OVCAR3 (cell line): ENCODE data around the gene MNS1.

- RRBS: no CpG with 5 or more reads among the region's 3 CpGs
These were observed 309.5 kb downstream of the WDR72 start for GRCh38 chr15:53449783-53450472.

DNA sequence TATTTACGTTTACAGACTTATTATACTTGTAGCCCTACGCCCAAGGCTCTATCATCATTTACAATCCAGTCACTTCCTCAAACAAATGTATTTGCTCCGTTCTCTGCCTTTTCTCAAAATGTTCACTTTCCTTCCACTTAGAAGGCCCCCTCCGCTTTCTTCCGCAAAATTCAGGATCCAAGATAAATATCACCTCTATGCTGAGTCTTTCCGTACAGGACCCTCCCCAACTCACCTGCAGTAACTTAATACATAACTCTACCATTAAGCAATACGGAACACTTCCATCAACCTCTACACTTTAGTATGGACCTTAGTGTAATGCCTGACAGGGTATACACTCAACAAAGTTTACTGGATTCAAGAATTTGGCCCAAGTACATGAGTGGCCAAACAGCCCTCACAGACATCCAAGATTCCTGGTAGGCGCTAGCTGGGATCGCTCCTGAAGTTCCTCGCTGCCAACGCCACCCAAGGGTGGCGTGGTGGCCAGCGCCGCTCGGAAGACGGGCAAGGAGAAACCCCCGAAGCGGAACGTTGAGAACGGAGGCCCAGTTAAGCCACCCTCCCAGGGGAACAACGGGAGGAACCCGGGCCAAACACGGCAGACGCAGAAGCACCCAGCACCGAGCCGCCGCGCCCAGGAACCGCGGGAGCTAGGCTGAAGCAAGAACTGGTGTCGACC lies 481 bp downstream of the RSL24D1 start:
- RRBS: no CpG with 5 or more reads among the region's 31 CpGs

DNA sequence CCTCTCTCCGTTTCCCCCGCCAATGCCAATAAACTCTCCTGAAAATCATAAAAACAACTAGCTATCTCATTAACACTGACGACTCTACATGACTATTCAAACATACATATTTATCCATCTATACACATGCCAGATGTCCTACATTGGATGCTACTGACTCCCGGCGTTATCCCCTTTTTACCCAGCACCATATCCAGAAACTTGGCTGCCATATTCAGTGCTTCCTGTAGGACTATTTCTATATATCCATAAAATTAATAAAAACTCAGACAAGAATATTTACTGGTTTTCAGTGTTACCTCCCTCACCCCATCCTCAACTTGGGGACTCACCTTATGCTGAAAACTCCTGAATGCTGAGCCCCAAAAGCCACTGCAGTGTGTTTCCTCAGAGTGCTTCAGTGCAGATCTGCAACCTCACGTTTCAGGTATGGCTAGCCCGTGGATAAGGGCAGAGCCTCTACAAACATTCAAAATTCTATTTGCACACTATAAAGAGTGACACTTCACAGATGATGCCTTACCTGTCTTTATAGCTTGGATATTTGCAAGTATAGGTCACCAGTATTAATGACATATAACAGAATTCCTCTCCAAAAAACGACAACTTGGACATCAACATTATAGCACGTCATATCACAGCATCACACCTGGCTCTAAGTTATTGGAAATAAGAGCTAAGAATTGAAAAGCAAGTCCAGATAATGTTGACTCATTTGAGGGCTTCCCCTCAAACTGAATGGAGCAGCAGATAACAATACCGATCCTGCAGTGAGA lies 40.4 kb upstream of the RSL24D1 start:
- RRBS: no CpG with 5 or more reads among the region's 10 CpGs

DNA sequence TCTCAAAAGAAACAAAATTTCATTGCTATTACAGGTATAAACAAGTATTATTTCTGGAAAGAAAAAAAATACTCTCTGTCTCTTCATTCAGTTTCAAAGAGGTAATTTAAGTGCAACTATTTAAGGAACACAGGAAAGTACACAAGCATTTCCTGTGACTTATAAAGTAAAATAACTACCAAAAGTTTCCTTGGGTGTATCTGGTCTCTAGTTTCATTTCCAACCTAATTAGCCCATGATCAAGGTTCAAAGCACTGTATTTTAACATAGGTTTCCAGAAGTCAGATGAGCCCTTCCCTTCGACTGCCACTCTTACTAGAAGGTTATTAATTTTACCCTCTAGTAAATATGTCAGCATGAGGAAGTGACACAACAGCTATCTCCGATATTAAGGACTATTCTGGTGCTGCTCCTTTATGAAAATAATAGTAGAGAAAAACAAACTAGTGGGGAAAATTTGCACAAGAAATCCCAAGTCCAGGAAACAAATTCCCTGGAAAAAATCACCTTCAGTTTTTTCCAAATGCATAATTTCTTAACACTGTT lies 35.4 kb downstream of the CCPG1 start:
- RRBS: no CpG with 5 or more reads among the region's 2 CpGs

DNA sequence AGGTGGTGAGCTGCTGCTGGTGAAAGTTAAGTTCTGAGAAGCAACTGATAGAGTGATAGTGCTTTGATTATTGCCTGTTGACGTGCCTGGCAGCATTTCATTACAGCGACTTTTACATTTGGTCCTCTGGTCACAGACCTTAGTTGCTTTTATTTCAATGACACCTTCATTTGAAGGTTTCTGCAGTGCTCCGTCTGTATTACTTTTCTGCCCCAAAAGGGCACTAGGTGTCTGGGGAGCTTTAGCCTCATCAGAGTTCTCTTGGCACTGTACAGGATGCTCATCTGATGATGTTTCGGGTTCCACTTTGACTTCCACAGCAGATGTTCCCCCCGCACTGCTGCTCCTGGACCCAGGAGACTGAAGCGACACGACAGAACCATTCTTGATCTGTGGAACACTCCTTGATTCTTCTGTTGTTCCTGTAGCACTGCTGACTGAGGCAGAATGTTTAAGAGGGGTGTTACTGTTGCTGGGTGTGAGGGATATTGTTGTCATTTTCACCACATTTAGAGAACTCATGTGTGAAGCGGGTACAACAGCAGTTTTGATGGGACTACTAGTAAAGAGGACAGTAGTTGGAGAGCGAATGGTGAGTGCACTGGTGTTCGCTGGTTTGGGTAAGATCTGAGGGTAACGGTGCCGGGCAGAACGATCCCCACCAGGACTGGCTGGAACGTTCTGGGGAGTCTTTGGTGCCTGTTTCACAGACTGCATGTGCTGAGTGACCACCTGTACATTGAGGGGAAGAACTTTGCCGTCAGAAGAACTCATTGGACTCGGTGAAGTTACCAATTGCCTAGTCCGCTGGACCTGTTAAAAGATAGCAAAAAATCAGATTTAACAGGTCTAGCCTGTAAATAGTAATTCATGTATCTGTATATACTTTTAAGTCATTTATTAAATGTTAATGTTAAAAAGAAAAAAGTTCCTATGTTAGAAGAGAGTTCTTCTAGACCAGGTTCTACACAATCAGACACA lies 102.7 kb upstream of the NEDD4 start:
- RRBS: no CpG with 5 or more reads among the region's 17 CpGs

- RRBS: no CpG with 5 or more reads among the region's 10 CpGs
These were observed 104.5 kb downstream of the RFX7 start for GRCh38 chr15:56139115-56139605.

DNA sequence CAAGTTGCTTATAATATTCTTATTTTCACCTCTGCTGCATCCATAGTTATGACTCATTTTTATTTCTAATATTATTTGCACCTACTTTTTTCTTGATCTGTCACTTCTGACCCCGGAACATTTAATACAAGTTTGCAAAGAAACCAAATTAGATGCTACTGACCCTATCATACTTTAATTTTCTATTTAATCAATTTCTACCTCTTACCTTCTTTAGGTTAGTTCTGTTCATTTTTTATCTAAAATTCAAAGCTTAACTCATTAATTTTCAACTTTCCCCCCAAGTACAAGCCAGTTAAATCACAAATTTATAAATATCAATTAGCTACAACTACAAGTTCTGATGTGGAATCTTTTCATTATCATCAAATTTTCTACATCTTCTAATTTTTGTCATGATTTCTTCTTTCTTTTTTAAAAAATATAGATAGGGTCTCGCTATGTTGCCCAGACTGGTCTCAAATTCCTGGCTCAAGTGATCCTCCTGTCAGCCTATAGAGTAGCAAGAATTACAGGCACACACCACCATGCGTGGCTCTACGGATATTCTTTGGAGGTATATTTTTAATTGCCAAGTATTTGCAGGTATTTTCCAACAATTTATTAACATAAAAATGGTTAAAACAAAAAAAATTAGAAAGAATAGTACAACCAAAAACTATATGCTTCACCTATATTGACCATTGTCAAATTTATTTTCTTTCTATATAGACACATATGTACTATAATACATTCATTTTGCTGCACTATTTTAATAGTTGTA lies 27.1 kb downstream of the RFX7 start:
- RRBS: no CpG with 5 or more reads among the region's 4 CpGs

- RRBS: no CpG with 5 or more reads among the region's 7 CpGs
These were observed 21.5 kb downstream of the MNS1 start for GRCh38 chr15:56443406-56443932.

DNA sequence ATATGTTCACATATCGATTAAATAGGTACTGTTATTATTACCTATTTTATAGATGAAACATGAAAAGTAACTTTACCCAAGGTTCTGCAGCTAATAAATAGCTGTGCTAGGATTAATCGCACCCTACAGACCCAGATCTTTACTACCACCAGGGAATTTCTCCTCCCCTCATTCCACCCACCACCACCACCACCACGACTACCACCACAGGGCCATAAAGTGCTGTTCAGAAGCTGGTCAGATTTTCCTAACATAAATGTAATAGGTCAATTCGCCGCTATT lies 593 bp downstream of the MNS1 start:
- RRBS: no CpG with 5 or more reads among the region's 5 CpGs

DNA sequence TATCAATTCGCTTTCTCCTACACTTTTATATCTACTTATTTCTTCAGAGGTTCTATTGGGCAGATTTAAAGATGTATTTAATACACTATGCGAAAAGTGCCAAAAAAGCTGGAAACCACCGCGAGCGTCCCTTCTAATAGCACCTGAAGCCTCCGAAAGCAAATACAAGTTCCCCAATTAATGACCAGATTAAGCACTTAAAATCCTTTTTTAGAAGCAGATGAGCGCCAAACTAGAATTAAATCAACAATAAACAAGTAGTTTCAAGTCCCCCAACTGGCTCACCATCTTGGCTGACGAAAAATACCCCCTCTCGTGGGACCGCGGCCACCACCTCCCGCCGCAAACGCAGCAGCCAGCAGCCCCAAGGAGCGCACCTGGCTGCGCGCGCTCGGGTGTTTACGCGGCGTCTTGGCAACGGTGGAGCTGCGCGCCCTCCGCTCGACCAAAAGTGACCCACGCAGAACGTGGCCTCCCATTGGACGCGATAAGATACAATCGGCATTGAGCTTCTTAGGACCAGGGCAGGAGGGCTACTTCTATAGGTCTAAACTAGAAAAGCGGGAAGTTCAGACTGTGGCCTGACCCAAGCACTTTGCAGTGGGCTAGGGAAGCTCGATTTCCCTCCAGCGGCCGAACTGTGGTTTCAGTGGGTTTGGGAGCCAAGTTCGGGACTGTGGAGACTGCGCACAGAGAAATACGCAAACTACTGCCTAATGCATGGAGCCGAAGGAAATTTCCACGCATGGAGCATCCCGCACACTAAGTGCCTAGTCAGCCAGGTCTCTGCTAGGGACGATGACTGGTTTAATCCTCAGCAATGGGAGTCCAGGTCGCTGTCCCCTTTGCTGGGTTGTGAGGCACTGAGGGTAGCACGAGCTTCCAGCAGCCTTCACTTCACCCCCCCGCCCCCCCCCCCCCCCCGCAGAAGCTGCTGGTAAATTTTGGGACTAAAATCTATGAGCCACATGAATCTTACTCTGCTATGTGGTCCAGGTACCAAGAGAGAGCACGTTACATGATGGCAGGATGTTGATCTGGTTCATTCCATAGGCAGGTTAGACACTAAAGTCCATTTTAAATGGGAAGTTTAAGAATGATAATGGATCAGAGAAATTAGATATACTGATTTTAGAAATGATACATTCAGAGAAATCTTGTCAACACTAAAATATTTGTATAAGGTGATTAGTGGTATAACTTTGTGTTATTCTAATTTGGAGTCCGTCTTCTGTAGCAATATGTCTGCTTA lies at the start of gene MNS1:
Gene MNS1, minus strand, starts transcription at position 453 of the 1,252 bp plus-strand sequence.
- RRBS: no CpG with 5 or more reads among the region's 49 CpGs

- RRBS: no CpG with 5 or more reads among the region's 5 CpGs
These were observed 72.4 kb upstream of the ZNF280D start for GRCh38 chr15:56805775-56806109.

- RRBS: no CpG with 5 or more reads among the region's 6 CpGs
These were observed 117.5 kb downstream of the TCF12 start for GRCh38 chr15:57035901-57036388.

DNA sequence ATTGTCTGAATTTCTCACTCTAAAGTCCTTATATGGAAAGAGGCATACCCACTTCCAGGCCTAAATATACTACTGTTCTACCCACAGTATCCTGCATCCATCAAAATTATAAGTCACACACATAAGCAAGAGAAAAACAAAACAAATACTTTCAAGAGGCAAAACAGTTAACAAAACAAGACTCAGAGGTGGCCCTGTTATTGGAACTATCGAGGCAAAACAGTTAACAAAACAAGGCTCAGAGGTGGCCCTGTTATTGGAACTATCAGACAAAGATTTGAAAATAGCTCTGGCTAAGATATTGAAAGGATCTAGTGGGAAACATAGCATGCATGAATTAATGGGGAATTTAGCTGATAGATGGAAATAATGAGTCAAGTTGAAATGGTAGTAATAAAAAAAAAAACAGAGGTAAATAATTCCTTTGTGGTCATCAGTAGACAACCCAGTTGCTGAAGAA lies 224.1 kb upstream of the CGNL1 start:
- RRBS: no CpG with 5 or more reads among the region's 1 CpG

- RRBS: no CpG with 5 or more reads among the region's 5 CpGs
These were observed 162.6 kb upstream of the CGNL1 start for GRCh38 chr15:57213646-57214185.

GRCh38 chr15:57330680-57331091 lies 45.6 kb upstream of the CGNL1 start:
- RRBS: no CpG with 5 or more reads among the region's 9 CpGs

- RRBS: 92% methylated on average over 4 of the region's 11 CpGs
These were observed 12.1 kb downstream of the CGNL1 start for GRCh38 chr15:57388214-57388895.

- RRBS: no CpG with 5 or more reads among the region's 2 CpGs
These were observed 40.6 kb downstream of the CGNL1 start for GRCh38 chr15:57416912-57417217.

GRCh38 chr15:57578330-57578783 lies 13.3 kb upstream of the MYZAP start:
- RRBS: no CpG with 5 or more reads among the region's 5 CpGs

DNA sequence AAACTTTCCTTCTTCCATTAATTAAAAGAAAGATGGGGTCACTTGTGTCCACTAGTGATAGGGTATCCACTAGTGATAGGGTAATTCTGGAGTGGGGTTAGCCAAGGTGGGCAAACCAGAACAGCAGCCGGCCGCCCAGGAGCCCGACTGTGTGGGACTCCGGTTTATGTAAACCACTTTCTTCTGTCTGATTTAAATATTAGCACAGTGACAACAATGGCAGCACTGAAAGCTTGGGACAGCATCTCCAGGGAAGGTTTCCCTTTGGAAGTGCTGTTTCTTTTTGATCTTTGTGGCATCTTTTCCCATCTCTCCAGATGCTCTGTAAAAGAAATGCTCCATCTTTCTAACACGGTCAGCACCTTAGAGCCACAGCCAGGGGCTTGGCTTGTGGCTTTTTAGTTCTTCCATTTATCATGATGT lies 775 bp downstream of the MYZAP start:
- RRBS: no CpG with 5 or more reads among the region's 5 CpGs